Metastatic Breast Carcinoma in the Ovary (tissue), 3 donors: Measurements from ENCODE around the genes CELF1, AGBL2, OR4A47, OR4C13, OR4A16, OR5D13, OR5L2 and OR5M3.

DNA sequence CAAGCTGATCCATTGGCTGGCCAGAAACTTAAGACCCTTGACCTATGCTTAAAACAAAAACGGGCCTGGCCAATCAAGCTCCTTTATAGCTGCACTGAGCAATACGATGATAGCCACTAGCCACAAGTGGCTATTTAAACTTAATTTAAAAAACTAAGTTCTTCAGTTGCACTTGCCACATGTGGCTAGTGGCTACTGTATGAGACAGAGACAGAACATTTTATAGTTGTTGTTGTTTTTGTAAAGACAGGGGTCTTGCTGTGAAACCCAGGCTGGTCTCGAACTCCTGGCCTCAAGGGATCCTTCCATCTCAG is 45.7 kb upstream of the RAPSN start:
- PRO-cap, 3 experiments, result no peak in any of the 3 experiments

- PRO-cap, 3 experiments, result no peak in any of the 3 experiments
Observed at GRCh38 chr11:47518420-47519314, 34.3 kb downstream of the CELF1 start.

DNA sequence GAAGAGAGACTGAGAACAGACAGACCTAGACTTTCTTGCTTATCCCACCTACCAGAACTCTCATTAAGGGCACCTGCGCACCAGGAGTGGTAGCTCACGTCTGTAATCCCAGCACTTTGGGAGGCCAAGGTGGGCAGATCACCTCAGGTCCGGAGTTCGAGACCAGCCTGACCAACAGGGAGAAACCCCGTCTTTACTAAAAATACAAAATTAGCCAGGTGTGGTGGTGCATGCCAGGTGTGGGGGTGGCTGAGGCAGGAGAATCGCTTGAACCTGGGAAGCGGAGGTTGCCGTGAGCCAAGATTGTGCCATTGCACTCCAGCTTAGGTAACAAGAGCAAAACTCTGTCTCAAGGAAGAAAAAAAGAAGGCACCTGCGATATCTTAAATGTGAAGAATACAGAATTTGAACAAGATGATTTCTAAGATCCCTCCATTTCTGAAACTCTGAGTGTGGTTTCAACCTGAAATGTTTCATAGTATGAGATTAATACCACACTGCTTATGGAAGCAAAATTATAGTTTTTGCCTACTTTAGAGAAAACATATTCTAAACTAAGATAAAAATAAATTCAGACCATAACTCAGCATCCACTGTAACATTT is 26.9 kb downstream of the CELF1 start:
- PRO-cap, 3 experiments, result no peak in any of the 3 experiments

DNA sequence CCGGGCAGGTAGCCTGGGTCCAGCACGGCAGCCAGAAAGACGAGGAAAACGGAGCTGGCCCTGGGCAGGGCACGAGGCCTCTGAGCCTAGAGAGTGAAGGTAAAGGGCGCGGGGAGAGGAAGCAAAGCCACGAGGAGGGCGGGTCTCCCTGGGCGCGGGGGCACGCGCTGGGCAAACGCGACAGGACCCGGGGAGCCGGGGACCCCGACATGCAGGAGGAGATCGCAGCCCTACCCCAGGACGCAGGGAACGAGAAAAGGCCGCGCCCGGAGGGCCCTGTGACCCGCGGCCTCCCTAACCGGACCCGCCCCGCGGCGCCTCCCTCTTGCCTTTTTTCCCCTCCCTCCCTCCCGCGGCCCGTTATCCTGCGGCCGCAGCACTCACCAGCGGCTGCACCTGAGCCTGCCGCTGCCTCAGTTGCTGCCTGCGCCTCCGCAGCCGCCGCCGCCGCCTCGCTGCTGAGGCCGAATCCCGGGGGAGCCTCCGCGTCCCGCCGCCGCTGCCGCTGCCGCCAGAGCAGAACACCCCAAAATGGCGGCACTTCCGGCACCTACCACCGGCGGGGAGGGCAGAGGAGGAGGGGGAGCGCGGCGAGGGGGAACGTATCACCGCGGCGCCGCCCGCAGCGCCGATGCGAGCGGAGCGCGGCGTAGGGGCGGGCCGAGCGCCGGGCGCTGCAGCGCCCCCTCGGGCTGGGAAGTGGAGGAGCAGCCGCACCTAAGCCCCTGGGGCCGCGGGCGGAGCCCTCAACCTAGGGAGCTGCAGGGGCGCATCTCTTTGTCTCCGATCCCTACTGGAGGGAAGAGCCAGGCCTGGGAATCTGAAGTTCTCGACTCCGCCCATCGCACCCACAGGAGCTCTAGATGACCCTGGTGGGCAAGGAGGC is at the start of gene CELF1:
Gene CELF1, minus strand, starts transcription at position 525 of the 886 bp plus-strand sequence.
- PRO-cap, 3 experiments, result peak in 3 of 3 experiments; most common plus-strand start position 749 of the sequence (in 3); most common minus-strand start position 533 of the sequence (in 3)

GRCh38 chr11:47587134-47588473 is 1.1 kb downstream of the FAM180B start:
- PRO-cap, 3 experiments, result peak in 1 of 3 experiments; most common plus-strand start chr11:47588178 (in 1); most common minus-strand start chr11:47588092 (in 1)

DNA sequence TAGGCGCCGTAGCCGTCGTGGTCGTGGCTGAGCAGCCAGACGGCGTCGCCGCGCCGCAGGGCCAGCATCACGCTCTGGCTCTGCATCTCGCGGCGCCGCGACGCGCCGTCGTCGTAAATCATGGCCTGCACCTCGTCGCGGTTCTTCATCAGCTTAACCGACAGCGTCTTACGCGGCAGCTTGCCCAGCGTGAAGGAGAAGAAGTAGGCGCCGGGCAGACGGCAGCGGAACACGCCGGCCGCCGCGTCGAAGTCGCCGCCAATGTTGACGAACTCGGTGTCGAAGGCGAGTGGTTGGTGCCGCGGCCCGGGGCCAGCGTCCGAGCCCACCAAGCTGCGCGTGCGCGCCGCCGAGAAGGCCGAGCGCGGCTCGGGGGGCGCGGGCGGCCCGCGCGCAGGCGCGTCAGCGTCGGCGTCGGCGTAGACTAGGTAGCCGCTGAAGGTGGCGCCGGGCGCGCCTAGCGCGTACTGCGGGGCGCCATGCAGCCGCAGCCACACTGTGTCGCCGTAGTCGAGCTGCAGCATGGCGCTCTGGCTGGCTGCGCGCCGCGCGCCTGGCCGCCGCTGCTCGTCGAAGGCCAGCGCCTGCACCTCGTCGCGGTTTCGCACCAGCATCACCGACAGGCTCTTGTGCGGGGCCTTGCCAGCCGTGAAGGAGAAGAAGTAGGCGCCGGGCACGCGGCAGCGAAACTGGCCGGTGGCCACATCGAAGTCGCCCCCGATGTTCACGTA is 3.6 kb downstream of the FAM180B start:
- PRO-cap, 3 experiments, result peak in 1 of 3 experiments; most common plus-strand start position 411 of the sequence (in 1); most common minus-strand start position 76 of the sequence (in 1)

DNA sequence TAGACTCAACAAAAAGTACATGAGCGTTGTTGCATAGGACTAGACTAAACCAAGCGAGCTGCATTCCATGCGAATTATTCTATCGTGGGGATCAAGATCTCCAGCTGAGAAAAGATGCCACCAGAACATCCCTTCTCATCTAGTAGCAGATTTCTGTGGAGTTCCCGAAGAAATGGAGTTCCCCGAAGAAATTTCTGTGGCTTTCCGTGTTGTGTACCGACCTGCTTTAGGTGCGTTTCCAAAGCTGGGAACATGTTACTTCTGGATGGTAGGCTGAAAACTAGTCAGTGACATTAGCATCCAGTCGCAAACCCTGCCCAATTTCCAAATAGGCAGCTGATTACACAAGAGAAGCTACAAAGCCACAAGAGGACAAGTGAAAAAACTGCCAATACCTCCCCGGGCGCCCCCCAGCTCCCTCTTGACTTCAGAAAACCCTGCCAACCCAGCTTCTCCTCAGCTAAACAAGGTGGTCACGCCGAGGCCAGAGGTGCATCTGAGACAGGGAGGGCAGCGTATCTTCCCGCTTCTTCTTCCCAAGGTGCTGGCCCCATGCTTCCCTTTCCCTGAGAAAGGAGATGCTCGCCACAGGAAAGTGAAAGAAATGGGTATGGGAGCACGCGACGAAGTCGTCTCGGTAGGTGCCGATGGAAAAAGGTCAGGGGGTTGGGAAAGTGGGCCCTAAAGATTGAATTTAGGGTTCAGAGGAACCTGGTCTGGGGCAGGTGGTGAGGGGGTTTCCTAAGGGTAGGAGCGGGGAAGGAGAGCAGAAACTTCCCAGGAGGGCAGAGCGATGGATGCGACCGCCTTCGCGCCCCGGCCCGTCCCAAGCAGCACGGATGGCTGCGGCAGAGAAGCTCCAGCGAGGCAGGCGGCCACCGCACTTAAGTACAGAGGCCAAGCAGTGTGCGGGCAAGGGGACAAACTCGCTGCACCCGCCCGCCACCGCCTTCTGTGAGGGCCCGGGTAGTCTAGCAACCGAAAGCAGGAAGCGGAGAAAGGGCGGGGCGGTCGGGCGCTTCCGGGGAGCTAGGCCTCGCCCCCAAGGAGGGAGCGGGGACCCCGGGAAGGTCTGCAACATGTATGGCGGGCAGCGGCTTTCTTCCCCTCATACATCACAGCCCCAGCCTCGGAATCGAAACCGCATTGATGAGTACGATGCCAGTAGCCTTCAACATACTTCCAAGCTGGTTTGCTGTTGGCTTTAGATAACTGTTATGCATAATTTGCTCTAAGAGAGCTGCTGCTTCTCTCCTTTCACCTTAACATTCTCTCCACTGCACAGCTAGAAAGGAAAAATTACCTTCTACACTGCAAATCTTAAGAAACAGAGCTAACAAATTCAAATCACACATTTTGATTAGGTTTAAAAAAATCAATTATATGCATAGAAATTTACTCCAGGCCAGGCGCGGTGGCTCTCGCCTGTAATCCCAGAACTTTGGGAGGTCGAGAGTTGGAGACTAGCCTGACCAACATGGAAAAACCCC is at the start of gene AGBL2:
Gene AGBL2, minus strand, starts transcription at position 973 of the 1,490 bp plus-strand sequence.
- PRO-cap, 3 experiments, result peak in 3 of 3 experiments; most common plus-strand start position 1,032 of the sequence (in 2); most common minus-strand start position 954 of the sequence (in 2)

GRCh38 chr11:47950341-47950619 is 30.1 kb upstream of the PTPRJ start:
- PRO-cap, 3 experiments, result no peak in any of the 3 experiments

DNA sequence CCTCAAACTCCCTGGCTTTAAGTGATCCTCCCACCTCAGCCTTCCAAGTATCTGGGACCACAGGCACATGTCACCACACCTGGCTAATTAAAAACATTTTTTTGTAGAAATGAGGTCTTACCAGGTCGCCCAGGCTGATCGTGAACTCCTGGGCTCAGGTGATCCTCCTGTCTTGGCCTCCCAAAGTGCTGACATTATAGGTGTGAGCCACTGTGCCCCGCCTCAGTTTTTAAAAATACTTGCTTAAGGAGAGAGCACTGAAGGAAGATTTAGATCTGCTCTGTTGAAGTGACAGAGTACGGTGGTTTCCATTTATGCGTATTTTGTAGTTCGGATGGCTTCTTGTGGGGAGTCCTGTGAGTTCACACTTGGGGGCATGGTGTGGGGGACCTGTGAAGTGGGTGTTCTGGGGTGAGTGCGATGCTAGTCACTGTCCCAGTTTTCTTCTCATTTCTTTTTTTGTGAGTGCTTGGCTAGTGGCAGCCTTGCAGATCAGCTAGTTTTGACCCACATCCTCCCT is 31.4 kb downstream of the PTPRJ start:
- PRO-cap, 3 experiments, result no peak in any of the 3 experiments

DNA sequence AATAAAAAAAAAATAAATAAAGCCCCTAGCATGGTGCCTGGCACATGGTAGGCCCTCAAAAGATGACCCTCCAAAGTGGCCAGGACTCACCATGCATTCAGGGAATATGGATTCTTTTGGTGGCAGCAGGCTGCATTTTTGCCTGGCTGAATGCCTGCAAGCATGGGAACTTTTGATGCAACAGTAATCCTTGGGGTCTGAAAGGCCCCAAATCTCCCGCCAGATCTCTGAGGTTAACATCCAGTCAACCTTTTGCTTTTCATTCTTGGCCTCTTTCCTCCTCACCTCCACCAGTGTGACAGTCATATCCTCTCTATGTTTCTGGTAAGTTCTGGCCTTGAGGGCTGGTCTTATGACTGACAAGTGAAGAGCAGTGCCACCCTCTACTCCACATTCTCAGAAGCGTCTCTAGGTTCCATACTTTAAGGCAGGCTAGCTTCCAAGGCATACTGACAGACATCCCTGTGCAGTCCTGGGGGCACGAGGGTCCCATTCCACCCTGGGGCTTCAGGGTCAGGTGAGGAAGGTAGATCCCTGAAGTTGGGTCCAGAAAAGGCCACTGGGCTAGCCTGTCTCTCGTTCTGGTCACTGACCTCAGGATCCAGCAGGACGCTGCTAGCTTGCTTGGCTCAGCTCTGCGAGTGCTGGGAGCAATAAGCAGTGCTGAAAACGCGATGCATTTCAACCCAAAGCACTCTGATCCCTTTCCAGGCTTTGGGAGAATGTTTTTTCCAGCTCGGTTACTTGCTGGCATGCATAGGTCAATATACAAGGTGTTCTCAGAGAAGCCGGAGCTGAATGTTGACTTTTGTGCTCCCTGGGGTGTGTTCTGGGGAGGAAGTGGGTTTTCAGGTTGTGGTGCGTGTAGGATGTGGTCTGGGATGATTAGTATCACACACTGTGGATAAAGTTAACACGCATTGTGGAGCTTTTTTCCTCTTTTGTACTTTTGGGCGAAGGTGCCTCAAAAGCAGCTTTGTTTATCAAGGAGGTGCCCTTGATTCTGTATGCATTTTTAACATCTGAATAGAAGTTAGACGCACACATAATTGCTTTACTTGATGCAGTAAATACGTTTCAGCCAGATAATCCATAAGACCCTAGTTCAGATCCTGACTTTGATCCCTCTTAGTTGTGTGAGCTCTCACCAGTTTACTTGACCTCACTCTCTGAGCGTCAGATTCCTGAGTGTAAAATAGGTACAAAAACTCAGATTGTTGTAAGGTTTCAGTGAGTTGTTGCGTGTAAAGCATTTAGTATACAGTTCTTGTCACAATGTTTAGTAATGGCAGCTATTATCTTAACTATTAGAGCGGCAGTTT is 75.3 kb downstream of the PTPRJ start:
- PRO-cap, 3 experiments, result peak in 3 of 3 experiments; most common plus-strand start position 393 of the sequence (in 2); most common minus-strand start position 643 of the sequence (in 3)

DNA sequence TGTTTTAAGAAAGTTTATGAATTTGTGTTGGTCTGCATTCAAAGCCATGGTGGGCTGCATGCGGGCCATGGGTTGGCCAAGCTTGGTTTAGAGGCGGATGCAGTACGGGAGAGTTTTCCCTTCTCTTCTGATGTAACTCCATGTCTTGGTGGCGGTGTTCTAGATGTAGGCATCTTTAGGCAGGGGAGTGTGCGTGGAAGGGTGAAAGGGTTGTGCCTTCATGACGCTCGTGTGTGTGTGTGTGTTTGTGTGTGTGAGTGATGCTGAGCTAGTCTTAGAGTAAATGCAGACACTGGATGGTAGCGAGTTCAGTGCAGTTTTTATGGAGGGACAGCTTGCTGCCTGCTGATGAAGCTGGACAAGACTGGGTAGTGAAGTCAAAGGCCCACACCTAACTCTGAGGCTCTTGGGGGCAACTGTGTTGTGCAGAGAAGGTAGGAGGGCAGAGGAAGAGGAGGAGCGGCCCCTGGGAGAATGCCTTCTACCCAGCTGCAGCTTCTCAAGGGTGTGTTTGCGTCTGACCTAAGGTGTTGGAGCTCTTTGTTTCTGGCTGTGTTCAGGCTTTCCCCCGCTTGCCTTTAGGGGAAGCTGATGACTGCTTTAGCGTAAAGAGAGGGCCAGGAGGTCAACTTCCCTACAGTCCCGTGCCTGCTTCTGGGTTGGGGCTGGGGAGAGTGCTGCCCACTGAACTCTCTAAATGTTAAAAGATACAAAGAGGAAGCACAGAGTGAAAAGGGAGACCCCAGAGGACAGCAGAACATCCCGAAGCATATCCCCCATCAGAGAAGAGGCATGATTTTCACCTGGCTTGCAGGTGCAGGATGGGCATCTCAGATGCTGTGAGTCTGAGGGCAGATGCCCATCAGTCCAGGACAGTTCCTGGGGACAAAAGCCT is 99.1 kb downstream of the PTPRJ start:
- PRO-cap, 3 experiments, result peak in 1 of 3 experiments; most common plus-strand start position 725 of the sequence (in 1)

- PRO-cap, 3 experiments, result no peak in any of the 3 experiments
Observed at GRCh38 chr11:48261394-48261949, 2.2 kb upstream of the OR4X1 start.

GRCh38 chr11:48488463-48489022 is at the start of gene OR4A47:
OR4A47 (plus strand) TSS chr11:48488793.
- PRO-cap, 3 experiments, result no peak in any of the 3 experiments

DNA sequence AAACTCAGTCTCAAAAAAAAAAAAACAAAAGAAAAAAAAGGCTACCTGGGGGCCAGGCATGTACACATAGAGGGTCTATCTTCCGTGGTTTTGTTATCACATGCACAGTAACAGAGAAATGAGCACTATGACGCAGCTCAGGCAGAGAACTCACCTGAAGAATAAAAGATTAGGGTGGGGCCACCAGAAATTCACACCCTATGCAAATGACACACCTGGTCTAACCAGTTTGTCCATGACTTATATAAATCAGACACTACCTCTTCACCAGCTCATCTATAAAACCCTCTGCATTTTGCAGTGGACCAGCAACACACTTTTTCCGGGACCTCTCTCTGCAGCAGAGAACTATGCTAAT is 30.5 kb downstream of the FOLH1 start:
- PRO-cap, 3 experiments, result peak in 1 of 3 experiments; most common plus-strand start position 308 of the sequence (in 1)

DNA sequence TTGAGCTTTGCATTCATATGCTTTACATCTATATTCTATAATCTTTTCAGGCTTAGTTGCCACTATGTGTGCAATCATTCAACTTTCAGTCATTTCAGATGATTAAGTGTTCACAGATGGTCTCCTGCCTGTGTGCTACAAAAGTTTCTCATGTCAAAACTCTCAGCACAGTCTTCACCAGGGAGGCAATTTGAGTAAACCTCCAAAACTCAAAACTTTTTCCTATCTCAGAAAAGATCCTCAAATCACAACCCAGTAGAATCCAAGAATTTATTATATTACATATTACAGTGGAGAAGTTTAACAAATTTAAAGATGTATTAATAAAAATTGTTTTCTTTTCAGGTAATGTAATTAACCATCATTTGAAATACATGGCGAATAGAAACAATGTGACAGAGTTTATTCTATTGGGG is at the start of gene OR4C13:
Gene OR4C13, plus strand, starts transcription at position 343 of the 416 bp plus-strand sequence.
- PRO-cap, 3 experiments, result no peak in any of the 3 experiments

- PRO-cap, 3 experiments, result no peak in any of the 3 experiments
Observed at GRCh38 chr11:55342821-55343493, at the start of gene OR4A16. OR4A16 (plus strand) TSS chr11:55343201.

- PRO-cap, 3 experiments, result no peak in any of the 3 experiments
Observed at GRCh38 chr11:55773145-55773566, at the start of gene OR5D13. OR5D13 (plus strand) TSS chr11:55773438.

- PRO-cap, 3 experiments, result no peak in any of the 3 experiments
Observed at GRCh38 chr11:55826857-55827374, at the start of gene OR5L2. OR5L2 (plus strand) TSS chr11:55827219.

DNA sequence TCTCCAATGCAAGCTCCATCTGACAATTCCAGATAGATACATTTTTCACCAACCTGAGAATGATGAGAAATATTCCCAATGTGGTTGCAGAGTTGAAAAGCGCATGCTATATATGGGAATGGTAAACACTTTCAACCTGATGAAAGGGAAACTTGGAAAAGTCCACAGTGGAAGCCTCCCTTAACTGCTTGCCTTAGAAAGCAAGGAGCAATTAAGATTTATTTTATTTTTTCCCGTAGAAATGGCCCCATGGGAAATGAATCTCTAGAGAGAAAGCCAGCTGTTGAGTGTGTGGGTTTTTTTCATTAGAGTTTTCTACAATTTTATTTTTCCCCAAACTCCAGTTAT is at the start of gene OR5M3:
Gene OR5M3, minus strand, starts transcription at position 185 of the 348 bp plus-strand sequence.
- PRO-cap, 3 experiments, result no peak in any of the 3 experiments

DNA sequence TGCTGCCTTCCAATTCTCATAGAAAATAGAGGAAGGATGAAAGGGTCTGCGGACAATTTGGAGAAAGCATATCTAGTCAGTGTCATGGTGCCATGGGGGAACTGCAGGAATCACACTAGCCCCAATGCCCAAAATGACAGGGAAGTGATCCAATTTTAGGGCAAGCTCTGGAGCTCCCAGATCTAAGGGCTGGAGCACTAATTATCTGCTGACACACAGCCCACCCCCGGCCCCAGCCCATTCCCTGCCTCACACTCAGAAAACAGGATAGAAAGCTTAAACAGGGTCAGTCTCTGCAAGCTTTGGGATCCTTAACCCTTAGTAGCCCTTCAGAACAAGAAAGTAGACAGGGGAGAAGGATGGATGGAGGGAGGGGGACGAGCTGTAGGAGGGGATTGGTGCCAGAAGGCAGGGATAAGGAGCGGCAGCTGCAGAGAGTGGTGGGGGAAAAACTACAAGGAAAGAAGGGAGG is 2.0 kb downstream of the APLNR start:
- PRO-cap, 3 experiments, result no peak in any of the 3 experiments